Neutrophil (primary cell): ENCODE measurements around the gene LAMC2.

- PRO-cap: no peak
These were observed 51.9 kb downstream of the IER5 start for GRCh38 chr1:181140351-181140875.

GRCh38 chr1:181152835-181153422, 64.4 kb downstream of the IER5 start:
- PRO-cap: no peak

- PRO-cap: no peak
These were observed 31.9 kb downstream of the ZNF648 start for GRCh38 chr1:182029107-182030500.

- PRO-cap: no peak
These were observed 23.4 kb upstream of the ZNF648 start for GRCh38 chr1:182084903-182085366.

DNA sequence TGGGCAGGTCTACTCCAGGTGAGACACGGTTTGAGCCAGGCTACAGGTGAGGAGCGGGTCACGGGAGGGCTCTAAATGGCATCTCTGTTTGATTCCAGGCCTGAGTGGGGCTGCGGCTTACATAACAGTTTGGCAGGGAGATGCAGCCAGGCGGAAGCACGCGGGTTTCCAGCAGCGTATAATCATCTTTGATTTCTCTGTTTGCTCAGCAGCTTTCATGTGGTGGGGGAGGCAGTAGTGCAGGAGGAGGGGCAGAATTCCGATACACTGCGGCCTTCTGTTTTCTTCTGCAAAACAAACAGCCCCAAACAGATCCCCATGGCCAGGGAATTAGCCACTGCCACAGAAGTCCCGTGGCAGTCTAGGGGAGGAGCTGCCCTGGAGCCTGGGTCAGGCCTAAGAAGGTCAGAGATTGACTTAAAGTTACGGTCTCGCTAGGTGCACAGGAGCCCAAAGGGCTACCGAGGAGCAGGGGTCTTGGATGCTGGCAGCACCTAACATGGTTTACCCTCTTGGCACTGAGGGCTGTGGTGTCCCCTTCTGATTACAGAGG, 59.3 kb upstream of the ZNF648 start:
- PRO-cap: no peak

DNA sequence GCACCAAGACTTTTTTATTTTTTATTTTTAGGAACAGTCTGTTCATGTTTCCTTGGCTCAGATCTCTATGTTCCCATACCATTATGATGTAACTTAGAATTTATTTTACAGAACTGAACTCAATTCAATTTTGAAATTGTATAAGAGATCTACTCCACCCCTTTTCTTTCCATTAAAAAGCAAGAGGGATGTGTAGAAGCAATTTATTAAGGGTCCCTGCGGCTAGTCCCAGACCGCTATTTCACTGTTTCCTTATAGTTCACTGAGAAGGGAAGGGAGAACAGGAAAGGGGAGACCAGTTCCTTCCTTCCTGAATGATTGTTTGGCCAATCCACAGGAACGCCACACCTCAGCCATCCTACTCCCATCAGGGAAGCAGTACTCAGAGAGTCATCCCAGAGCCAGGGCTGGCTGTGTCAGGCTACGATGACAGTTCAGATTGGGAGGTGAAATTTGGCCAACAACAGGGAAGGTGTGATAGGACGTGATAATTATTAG, 112.6 kb upstream of the ZNF648 start:
- PRO-cap: no peak

DNA sequence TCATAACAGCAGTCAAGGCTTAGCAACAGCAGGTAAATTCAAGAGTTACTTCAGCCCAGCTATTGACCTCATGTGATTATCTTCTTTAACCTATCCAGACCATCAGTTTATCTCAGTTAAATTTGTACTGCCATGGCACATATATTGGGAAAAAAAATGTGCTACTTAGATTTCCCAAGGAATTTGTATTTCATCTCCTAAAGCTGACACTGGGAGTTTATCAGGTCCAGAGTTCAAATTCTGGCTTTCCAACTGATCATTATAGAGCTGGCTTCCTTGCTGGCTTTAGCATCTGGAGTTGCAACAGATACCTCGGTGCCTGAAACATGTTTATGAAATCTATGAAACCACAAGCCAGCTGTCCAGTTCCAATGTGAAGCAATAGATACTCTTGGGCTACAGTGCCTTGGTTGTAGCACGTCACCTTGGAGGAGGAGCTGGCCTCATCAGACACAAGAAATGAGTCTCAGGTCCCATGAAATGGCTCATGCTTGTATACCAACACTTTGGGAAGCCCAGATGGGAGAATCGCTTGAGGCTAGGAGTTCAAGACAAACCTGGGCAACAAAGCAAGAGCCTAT, 132.3 kb upstream of the ZNF648 start:
- PRO-cap: unidirectional peak, plus-strand start at position 514 of the sequence

GRCh38 chr1:182217946-182218388, 156.5 kb upstream of the ZNF648 start:
- PRO-cap: no peak

DNA sequence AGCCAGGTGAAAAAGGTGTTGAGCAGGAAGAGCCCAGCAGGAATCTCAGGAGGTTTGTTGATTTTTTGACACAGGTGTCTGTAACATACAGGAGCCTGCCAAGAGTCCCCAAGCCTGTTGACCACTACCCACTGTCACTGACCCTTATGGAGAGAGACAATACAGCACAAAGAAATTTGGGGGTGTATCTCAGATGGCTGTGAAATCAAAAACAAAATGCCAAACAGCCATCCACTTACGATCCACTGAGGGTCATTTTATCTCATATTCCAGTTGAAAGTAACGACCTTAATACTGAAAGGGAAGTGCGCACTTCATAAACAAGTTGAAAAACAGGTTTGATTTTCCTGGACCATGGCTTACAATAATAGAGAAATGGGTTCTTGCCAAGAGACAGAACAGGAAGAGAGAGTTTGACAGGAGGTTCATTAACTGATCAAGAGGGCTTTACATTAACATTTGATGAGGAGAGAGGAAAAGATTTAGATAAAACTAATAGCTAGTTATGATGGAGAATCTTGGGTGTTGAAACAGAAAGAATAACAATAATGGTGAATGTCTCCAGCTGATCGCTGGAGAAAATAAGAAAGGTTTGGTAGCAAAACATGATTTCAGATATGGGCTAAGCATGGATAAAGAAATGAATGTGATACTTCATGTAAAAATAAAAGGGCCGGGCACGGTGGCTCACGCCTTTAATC, 163.4 kb downstream of the GLUL start:
- PRO-cap: no peak

DNA sequence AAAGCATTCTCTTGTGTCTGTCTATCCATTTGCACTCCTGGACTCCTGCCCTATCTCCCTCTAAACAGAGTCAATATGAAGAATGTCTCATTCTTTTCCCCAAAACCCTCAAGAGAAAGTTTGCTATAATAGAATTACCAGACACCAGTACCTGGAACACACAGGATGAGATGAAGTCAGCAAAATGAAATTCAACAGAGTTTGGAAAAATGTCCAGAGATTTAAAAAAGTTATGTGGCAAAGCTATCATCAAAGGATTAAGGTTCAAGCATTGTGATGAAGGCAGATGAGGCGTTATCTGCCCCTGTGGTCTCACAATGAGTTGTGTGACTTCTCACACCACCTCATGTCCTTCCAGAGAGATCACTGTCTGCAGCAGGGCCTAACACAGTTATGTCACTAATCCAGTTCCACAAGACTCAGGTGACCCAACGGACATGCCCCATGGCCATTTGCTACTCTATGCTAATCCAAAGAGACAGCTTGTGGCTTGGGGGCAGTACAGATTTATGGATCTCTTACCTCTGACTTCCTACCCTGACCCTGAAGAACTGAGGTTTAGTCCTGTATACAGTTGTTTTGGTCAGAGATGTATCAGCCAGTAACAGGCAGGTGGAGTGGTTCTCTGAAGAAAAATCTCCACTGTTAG, 147.3 kb downstream of the GLUL start:
- PRO-cap: no peak

DNA sequence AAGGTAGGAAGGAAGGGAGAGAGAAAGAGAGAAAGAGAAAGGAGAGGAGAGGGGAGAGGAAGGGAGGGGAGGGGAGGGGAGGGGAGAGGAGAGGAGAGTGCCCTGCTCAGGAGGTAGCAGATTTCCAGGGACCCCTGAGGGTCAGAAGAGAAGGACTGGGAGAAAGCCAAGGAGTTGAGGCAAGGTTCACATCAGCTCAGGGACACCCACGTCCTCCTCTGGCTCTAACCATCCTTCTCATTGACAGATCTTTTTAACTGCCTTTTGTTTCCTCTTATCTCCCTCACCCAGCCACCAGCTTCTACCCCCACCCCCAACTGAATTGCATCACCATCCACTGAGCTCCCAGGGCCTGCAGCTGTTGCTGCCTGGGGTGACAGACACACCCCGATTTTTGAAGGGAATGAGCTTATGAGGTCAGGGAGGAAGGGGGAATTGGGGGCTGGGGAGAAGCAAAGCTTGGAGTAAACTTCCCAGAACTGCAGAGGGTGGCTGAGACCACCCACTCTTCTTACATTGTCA, 91.6 kb downstream of the GLUL start:
- PRO-cap: no peak

- PRO-cap: no peak
These were observed 51.2 kb downstream of the GLUL start for GRCh38 chr1:182340293-182340868.

GRCh38 chr1:182386127-182386670, 5.4 kb downstream of the GLUL start:
- PRO-cap: no peak

DNA sequence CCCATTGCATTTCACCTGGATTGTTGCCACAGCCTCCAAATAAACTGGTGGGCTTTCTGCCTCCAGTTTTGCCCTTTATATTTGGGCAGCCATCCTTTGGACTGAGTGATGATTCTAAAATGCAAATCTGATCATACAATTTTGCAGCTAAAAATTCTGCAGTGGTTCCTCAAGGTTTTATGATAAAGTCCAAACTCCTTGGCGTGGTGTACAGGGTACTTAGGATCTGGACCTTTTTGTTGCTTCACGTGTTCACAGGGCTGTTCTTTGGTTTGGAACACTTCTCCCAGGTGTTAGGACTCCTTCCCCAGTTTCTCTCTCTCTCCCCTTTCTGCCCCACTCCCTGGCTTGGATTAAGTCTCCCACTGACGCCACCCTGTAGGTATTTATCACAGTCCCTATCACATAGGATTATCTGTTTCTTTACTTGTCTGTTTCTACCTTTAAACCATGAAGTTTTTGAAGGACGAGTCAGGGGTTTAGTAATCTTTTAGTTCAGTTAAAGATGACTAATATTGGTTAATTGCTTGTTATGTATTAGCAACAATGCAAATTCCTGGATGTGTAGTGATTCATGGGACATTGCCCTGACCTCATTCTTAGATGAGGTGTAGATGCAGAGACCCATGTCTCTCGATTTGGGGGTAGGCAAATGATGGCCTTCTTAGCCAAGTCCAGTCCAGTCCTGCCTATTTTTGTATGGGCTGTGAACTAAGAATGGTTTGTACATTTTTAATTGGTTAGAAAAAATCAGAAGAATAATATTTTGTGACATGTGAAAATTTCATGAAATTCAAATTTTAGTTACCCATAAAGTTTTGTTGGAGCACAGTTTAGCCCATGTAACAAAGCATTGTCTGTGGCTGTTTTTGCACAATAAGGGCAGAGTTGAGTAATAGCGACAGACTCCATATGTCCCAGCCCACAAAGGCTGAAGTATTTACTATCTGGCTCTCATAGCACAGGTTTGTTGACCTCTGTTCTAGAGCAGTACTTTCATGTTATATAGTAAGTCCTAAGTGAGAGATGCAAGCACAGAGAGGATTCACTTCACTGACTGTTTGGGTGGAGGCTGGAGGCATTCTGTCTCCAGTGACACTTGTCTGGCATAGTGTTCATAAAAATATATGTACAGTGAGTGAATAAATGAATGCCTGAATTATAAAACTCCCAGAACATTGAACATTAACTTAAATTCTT, 6.5 kb downstream of the LAMC1 start:
- PRO-cap: no peak

DNA sequence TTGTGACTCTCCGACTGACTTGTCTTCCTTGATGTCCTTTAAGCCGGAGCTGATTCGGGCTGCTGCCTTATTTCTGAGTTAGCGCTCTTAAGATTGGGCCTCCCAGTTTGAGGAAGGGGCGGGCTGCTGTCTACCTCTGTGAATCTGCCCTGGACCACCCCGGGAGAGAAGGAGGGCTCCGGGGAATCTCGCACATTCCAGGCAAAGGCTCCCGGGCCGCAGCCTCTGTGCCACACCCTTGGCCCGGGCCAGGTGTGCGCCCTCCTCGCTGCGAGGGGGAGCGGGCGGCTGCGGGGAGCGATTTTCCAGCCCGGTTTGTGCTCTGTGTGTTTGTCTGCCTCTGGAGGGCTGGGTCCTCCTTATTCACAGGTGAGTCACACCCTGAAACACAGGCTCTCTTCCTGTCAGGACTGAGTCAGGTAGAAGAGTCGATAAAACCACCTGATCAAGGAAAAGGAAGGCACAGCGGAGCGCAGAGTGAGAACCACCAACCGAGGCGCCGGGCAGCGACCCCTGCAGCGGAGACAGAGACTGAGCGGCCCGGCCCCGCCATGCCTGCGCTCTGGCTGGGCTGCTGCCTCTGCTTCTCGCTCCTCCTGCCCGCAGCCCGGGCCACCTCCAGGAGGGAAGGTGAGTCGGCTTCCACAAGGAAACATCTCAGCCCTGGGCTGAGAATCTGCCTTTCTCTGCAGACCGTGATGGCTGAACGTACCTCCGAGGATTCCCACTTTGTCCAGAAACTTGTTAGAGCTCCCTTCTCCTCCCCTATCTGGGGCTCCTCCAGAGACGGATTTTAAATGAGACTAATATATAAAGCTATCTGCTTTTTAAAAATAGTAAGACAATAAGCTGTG, at the start of gene LAMC2:
LAMC2 (plus strand) TSS at position 463 of the 854 bp plus-strand sequence.
- PRO-cap: no peak

GRCh38 chr1:183226676-183227368, 40.8 kb downstream of the LAMC2 start:
- PRO-cap: no peak

DNA sequence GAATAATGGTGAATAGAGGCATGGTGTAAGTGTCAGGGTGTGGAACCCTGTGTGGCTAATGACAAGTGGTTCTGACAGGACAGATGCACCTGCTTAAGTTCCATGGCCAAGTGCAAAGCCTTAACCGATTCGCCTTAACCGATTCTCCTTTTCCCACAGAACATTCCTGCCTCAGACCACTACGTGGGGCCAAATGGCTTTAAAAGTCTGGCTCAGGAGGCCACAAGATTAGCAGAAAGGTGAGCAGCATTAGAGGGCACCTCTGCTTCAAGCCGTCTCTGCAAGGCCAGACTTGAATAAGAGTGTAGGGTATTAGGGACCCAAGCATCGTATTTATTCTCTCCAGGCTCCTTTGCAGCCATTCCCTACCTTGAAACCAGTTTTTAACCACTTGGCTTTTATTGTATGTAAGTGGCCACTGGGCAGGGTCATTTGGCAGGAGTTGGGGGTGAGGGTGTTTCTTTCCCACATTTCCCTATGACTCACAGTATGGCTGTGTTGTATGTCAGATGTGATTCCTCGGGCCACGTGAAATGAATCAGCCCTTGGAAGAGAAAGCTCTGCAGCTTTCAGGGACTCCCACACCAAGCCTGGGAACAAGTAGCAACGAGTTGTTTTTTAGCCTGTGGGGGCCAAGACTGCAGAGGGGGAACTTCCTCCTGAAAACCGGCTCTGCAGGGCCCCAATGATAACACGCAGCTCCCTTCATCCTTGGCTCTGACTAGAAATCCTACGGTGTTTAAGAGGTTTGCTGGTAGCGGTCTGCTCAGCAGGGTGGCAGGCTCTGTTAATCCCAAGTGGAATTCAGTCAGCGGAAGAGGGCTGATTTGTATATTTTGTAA, 48.4 kb downstream of the LAMC2 start:
- PRO-cap: no peak

- PRO-cap: no peak
These were observed 55.3 kb downstream of the LAMC2 start for GRCh38 chr1:183241267-183241815.

- PRO-cap: no peak
These were observed 86.1 kb downstream of the LAMC2 start for GRCh38 chr1:183272219-183272561.

- PRO-cap: no peak
These were observed 113.6 kb downstream of the NMNAT2 start for GRCh38 chr1:183304495-183305124.